ENCODE data around the genes TNRC6C, TMC8 and SYNGR2.

DNA sequence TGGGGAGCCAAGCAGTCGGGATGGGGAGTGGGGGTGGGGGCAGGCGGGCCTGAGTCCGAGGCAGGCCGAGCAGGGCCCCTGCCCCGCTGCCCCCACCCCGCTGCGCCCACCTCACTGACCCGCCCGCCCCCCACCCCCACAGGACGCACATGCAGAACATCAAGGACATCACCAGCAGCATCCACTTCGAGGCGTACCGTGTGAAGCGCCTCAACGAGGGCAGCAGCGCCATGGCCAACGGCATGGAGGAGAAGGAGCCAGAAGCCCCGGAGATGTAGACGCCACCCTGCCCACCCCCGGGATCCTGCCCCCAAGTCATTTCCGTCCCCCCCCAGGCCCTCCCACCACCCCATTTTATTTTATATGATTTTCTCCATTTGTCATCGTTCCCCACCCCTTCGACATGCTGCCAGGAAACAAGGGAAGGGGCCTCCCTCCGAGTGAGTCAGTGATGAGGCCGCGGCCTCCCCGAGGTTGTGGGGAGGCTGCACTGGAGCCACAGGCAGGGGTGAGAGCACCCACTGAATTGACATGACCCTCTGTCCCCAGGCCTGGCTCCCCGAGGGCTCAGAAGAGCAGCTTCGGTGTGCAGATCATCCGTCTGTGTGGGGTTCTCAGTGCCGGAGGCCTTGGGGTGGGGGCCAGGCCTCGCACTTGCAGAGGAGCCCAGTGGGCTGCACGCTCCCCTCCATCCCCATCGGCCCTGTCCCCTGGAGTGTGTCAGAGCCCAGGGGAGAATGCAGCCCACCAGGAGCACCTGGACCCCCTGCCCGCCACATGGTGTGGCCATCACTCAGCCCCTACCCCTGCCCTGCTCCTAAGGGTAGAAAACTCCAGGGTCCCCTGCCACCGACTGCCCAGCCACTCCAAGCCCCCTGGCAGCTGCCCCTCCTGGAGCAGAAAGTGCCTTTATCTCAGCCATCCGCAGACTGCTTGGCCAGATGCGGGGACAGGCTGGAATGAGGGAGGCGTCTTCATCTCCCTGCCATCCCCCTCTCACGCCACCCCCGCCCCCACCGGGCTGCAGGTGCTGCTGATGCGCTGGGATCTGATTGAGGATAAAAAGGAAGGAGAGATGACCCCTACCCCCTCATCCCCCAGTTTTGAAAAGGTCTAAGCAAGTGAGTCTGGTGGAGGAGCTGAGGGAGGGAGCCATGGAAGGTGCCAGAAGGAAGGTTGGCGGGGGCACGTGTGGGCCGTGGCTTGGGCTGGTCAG, 217.5 kb downstream of the SEPTIN9 start:
CAGE:
- cytosol, long polyA minus RNA, result start-site peak on the minus strand centred at position 292 of the sequence, 70 bp wide, 32 reads
- cytosol, long polyA plus RNA, result no peak
- long polyA plus RNA, result no peak
- nucleus, long polyA minus RNA, result no peak
- nucleus, long polyA plus RNA, result no peak

GRCh38 chr17:77784539-77784795, 174.0 kb upstream of the TNRC6C start:
CAGE:
- cytosol, long polyA minus RNA, result no peak
- cytosol, long polyA plus RNA, result no peak
- long polyA plus RNA, result no peak
- nucleus, long polyA minus RNA, result no peak
- nucleus, long polyA plus RNA, result no peak

GRCh38 chr17:77888333-77888720, 70.2 kb upstream of the TNRC6C start:
CAGE:
- cytosol, long polyA minus RNA, result no peak
- cytosol, long polyA plus RNA, result no peak
- long polyA plus RNA, result no peak
- nucleus, long polyA minus RNA, result no peak
- nucleus, long polyA plus RNA, result no peak

DNA sequence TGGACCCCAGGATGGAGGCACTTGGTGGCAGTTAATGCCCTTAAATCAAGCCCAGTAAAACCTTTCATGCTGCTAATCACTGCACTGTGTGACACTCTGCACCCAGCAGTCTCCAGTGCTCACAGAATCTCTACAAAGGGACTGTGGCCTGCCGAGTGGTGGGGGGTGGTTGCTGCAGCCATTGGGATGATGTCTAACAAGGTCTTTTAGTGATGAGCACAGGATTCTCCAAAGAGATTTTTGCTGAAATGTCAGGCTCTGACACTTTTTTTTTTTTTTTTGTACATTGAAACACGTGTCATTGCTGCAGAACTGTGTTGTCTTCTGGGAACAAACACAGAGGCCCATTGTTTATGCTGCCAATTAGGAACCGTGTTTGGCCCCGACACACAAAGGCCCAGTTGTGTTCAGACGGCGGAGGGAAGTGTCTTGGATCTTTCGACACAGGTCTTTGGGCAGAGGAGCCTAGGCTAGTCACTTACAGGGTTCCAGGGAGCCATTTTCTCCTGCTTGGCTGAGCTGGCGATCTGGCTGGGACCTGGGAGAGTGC, 16.2 kb upstream of the TNRC6C start:
CAGE:
- cytosol, long polyA minus RNA, result no peak
- cytosol, long polyA plus RNA, result no peak
- long polyA plus RNA, result no peak
- nucleus, long polyA minus RNA, result no peak
- nucleus, long polyA plus RNA, result no peak

DNA sequence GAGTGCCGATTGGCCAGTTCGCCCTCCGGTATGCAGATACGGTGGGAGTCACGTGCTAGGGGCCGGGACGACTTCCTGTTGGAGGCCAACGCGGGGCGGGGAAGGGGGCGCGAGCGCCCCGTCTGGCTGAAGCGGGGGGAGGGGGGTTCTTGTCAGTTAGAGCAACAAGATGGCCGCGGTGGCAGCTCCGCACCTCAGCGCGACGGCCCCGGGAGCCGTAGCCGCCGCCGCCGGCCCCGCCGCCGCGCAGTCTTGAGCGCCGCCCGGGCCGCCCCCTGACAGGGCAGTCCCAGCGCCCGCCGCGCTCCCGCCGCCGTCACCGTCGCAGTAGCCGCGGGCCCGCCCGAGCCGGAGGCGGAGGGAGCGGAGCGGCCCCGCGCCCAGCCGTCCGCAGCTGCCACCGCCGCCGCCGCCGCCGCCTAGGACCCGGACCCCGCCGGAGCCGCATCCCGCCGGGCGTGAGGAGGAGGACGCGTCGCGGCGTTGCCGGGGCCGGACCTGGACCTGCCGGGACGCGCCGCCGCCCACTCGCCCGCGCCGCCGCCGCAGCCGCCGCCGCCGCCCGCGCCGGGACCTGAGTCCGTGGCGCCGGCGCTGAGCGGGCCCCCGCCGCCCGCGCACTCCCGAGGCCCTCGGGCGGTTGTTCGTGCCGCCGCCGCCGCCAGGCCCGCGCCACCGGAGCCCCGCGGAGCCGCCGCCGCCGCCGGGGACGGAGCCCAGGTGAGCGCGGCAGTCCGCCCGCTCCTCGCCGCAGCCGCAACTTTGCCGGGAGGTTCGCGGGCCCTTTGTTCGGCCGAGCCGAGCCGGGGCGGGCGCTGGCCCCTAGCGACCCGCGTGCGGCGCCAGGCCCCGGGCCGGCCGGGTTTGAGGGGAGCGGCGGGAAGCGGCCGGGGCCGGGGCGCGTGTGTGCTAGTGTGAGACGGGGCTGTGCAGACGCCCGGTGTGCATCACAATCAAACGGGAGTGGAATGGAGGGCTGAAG, at the start of gene TNRC6C:
Gene TNRC6C, plus strand, starts transcription at position 155 of the 982 bp plus-strand sequence.
CAGE:
- cytosol, long polyA minus RNA, result no peak
- cytosol, long polyA plus RNA, result no peak
- long polyA plus RNA, result no peak
- nucleus, long polyA minus RNA, result no peak
- nucleus, long polyA plus RNA, result no peak

DNA sequence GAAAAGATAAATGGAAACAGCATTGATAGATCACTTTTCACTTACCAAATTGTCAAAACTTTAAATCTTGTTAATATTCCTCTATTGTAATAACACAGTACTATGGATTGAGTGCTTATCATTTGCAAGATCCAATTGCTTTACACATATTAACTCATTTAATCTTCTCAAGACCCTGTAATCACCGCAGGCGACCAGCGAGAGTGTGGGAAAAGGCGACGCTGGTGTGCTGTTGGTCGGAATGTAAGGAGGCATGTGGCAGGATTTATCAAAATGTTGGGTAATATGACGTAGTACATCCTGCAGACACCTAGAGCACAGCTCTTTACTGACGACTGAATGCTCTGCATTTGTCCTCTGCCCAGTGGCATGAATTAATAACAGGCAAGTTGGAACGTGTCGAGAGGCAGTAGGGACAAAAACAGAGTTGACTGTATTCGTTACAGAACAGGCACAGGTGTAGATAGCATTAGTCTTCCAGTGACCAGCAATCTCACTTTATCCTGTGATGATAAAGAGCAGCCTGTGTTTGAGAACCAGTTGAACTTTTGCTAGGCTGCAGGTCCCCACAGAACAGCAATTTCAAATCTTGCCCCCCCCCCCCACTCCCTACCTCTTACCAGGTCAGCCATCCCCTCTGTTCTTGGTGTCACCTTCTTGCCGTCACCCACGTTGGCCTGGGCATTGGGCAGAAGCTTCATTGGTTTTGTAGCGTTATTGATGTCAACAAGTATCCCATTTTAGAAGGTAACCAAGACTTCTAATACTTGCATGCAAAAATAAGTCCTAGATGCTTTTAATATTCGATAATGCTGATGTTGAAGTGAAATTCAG, 80.4 kb downstream of the TNRC6C start:
CAGE:
- cytosol, long polyA minus RNA, result no peak
- cytosol, long polyA plus RNA, result no peak
- long polyA plus RNA, result no peak
- nucleus, long polyA minus RNA, result no peak
- nucleus, long polyA plus RNA, result no peak

DNA sequence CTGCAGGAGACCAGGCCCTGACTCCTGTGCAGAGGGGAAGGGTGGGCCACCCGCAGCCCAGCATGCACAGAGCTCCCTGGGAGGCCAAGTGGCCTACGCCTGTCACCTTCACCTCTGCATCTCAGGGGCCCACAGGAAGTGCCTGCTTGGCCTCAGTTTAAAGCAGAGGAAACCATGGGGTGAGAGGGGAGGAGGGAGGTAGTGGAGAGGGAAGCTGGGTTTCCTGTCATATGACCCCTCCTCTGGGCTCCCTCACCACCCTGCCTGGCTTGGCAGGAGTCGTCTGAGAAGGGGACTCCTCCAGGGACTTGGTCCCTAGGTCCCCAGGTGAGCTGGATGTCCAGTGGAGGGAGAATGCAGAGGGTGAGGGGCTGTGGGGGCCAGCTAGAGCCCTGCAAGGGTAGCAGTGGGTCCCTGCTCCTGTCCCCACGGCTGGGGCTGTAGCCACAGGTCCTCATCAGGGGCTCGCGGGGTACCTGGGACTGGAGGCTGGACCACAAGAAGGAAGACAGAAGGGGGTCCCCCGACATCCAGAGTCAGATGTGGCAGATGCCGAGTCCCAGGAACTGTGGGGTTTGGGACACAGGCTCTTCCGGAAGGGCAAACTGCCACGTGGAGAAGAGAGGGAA, at the start of gene TMC8:
Gene TMC8, plus strand, starts transcription at position 247 of the 629 bp plus-strand sequence.
CAGE:
- cytosol, long polyA minus RNA, result no peak
- cytosol, long polyA plus RNA, result no peak
- long polyA plus RNA, result no peak
- nucleus, long polyA minus RNA, result no peak
- nucleus, long polyA plus RNA, result no peak

GRCh38 chr17:78138941-78139548, 7.1 kb upstream of the C17orf99 start:
CAGE:
- cytosol, long polyA minus RNA, result no peak
- cytosol, long polyA plus RNA, result no peak
- long polyA plus RNA, result no peak
- nucleus, long polyA minus RNA, result no peak
- nucleus, long polyA plus RNA, result no peak

CAGE:
- cytosol, long polyA minus RNA, result no peak
- cytosol, long polyA plus RNA, result no peak
- long polyA plus RNA, result start-site peak on the plus strand at chr17:78168590-78168623, 39 and 48 reads in 2 replicates
- nucleus, long polyA minus RNA, result start-site peak on the plus strand at chr17:78168545-78168617, 31 reads
- nucleus, long polyA plus RNA, result start-site peak on the plus strand at chr17:78168549-78168600, 340 and 126 reads in 2 replicates
Observed at GRCh38 chr17:78168134-78169370, at the start of gene SYNGR2. Gene SYNGR2, plus strand, starts transcription at chr17:78168581.

DNA sequence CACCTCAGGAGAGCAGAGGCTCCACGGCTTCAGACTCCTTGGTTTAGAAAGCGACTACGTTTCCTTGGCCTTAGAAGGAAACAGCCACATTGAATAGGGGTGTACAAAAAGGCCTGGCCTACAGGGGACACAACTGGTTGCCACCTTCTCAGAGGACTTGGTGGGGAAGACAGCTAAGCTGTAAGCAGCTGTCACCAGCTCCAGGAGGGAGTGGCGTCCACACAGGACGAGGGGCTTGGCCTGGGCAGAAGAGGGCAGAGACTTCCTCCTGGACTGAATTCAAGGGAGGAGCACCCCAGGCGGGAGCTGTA, 569 bp downstream of the TK1 start:
CAGE:
- cytosol, long polyA minus RNA, result no peak
- cytosol, long polyA plus RNA, result no peak
- long polyA plus RNA, result no peak
- nucleus, long polyA minus RNA, result no peak
- nucleus, long polyA plus RNA, result no peak

DNA sequence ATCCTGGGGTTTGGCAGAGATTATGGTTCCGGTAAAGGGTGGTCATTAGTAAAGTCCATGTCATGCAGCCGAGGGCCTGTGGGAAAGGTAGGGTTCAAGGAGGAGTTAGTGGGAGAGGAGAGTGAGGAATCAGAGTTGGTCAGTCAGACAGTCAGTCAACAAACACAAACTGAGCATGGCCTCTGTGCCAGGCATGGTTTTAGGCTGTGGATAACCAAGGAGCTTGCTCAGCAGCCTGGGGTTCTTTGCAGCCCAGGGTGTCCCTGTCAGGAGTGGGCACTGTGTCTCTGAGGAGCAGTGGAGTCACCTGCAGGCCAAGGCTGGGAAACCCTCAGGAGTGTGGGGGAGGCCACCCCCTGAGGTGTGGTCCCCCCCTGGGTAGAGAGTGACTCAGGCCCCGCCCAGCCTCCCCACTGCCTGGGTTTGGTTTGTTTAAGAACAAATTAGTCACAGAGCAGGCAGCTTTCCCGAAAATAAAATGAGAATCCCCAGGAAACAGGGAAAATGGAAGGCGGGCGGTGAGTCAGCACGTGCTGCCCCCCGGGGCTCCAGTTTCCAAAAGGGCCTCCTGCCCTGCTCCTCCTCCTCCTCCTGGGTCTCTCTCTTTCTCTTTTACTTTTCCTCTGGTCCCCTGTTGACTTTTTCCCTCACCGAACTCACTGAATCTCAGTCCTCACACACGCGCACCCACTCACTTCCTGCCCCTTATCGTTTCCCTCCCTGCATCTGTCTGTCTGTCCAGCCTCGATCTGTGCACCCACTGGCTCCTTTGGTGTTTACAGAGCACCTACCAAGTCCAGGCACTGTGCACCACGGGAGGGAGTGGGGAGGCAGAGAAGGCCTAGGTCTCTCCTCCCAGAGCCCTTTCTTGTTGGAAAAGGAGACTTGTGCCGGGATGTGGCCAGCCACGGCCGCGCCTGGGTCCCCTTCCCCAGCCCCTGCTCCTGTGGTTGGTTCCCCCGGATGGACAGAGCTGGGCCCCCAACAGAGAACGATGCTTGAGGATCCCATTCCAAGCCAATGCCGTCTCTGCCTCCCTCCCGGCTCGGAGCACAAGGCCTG, 44.3 kb downstream of the SOCS3 start:
CAGE:
- cytosol, long polyA minus RNA, result no peak
- cytosol, long polyA plus RNA, result no peak
- long polyA plus RNA, result no peak
- nucleus, long polyA minus RNA, result no peak
- nucleus, long polyA plus RNA, result no peak

DNA sequence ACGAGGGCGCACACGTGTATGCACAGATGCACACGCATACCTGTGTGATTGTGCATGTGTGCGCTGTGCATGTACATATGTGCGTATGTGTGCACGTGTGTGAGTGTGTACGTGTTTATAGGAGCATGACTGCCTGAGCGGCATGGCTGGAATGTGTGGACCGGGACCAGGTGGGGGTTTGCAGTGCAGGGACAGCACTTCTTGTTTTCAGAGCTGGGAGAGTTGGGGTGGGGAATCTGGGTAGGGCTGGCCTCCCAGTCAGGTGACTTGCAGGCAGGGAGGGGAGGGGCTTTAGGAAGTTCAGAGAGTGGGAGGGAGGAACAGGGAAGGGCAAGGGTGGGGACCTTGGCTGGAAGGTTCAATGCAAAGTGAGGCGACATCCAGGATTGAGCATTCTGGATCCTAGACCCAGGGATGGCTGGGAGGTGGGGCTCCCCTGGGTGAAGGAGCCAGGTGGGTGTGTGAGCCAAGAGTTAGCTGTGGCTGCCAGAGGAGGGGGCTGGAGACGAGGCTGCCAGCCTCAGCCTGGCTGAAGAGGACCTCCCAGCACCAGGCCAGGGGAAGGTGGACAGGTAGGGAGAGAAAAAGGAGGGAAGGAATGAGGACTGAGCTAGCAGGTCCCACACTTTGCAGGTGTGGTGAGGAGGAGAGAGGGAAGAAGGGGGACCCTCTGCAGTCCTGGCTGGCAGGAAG, 42.3 kb downstream of the SOCS3 start:
CAGE:
- cytosol, long polyA minus RNA, result no peak
- cytosol, long polyA plus RNA, result no peak
- long polyA plus RNA, result no peak
- nucleus, long polyA minus RNA, result no peak
- nucleus, long polyA plus RNA, result no peak

CAGE:
- cytosol, long polyA minus RNA, result no peak
- cytosol, long polyA plus RNA, result no peak
- long polyA plus RNA, result no peak
- nucleus, long polyA minus RNA, result no peak
- nucleus, long polyA plus RNA, result no peak
Observed at GRCh38 chr17:78337283-78338056, 22.4 kb downstream of the SOCS3 start.

GRCh38 chr17:78356736-78357791, 2.8 kb downstream of the SOCS3 start:
CAGE:
- cytosol, long polyA minus RNA, result start-site peak on the minus strand at chr17:78357028-78357037, 12 reads
- cytosol, long polyA plus RNA, result no peak
- long polyA plus RNA, result no peak
- nucleus, long polyA minus RNA, result no peak
- nucleus, long polyA plus RNA, result start-site peak on the plus strand at chr17:78356814-78356858, 12 and 27 reads in 2 replicates

DNA sequence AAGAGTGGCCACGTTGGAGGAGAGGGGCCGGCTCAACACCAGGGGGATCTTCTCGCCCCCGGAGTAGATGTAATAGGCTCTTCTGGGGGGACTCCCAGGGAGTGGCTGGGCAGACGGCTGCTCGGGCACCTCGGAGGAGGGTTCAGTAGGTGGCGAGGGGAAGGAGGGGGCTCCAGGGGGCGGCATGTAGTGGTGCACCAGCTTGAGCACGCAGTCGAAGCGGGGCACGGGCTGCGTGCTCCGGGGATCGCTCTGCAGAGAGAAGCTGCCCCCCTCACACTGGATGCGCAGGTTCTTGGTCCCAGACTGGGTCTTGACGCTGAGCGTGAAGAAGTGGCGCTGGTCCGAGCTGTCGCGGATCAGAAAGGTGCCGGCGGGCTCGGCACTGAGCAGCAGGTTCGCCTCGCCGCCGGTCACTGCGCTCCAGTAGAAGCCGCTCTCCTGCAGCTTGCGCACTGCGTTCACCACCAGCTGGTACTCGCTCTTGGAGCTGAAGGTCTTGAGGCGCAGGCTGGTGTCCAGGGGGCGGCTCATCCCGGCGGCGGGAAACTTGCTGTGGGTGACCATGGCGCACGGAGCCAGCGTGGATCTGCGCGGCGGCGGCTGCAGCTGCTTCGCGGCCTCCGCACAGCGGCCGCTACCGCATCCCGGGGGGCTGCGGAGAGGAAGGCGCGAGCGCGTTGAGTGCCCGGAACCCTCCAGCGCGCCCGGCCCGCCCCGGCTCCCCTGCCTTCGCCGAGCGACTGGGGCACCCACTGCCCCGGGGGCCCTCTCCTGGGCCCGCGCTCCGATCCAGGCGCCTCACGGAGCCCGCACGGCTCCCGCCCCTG, 1.1 kb downstream of the SOCS3 start:
CAGE:
- cytosol, long polyA minus RNA, result no peak
- cytosol, long polyA plus RNA, result no peak
- long polyA plus RNA, result no peak
- nucleus, long polyA minus RNA, result no peak
- nucleus, long polyA plus RNA, result no peak

DNA sequence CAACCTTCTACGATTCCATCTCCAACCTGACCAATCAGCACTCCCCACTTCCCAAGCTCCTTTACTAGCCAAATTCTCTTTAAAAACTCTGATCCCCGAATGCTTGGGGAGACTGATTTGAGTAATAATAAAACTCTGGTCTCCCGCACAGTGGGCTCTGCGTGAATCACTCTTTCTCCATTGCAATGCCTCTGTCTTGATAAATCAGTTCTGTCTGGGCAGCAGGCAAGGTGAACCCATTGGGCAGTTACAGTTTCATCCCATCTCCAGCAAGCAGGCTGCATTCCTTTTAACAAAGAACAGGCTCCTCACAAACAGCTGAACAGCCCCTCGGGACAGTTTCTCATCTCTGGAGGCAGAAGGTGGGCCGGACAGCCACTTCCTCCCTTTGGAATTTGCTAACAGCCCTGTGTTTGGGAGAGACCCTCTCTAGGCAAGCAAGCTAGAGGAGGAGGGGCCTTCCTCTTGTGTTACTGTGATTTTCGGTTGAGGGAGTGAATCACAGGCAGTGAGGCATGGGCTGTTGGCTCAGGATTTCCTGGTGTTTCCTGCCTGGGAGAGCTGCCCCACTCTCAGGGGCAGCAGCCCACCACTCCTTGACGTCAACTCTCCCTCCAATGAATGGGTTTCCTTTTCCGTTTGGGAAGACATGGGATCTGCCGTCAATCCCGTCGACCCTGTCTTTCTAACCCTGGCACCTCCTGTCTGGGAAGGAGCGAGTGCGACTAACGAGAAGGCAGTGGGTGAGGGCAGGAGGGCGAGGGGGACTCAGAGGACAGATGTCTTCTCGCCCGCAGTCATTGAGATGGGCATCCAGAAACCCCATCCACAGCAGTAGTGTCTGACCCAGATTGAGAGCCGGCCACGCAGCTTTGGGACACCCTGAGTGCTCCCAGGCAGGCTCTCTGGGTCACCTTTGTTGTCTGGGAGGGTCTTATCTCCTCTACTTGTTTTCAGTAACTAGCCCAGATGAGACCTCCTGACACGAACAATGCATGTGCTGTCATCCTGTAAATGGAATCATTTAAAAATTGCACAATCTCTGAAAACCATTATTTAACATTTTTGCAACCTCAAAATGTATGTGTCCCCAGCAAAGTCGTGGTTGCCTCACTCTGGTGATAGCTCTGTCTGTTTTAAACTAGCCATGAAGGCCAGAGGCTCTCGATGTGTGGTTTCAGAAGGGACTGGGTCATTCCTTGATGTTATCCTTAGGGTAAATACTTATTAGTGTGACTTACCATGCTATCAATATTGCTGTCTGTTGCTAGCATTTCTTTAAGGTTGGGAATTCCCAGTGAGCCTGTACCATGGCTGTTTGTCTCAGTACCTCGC, 3.5 kb upstream of the PGS1 start:
CAGE:
- cytosol, long polyA minus RNA, result no peak
- cytosol, long polyA plus RNA, result no peak
- long polyA plus RNA, result no peak
- nucleus, long polyA minus RNA, result no peak
- nucleus, long polyA plus RNA, result no peak

DNA sequence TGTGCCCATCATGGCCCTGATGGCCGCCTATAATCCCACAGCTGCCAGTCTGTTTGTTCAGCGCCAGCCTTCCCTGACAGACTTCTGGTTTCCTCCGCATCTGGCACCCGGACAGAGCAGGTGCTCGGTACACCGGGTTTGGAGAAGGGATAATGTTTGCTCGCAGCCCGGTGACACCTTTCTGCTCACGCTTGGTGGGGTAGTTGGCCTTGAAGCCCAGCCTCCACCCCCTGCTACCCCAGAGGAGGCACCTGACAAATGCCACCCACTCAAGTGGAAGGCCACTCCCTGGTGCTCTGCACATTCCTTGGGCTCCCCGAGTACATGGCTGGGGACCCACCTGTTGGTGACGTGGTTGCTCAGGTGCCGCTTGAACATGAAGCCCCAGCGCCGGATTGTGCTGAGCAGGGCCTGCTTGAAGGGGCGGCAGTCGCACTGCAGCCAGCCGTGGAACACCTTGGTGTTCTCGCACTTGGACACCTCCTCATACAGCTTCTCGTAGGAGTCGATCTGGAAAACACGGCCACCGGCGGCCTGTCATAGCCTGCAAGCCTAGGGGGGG, 47.1 kb downstream of the DNAH17 start:
CAGE:
- cytosol, long polyA minus RNA, result no peak
- cytosol, long polyA plus RNA, result no peak
- long polyA plus RNA, result no peak
- nucleus, long polyA minus RNA, result no peak
- nucleus, long polyA plus RNA, result no peak

CAGE:
- cytosol, long polyA minus RNA, result no peak
- cytosol, long polyA plus RNA, result no peak
- long polyA plus RNA, result no peak
- nucleus, long polyA minus RNA, result no peak
- nucleus, long polyA plus RNA, result no peak
Observed at GRCh38 chr17:78563590-78563882, 13.7 kb downstream of the DNAH17 start.

GRCh38 chr17:78588509-78588997, 11.4 kb upstream of the DNAH17 start:
CAGE:
- cytosol, long polyA minus RNA, result no peak
- cytosol, long polyA plus RNA, result no peak
- long polyA plus RNA, result no peak
- nucleus, long polyA minus RNA, result no peak
- nucleus, long polyA plus RNA, result no peak

GRCh38 chr17:78597852-78598296, 20.7 kb upstream of the DNAH17 start:
CAGE:
- cytosol, long polyA minus RNA, result no peak
- cytosol, long polyA plus RNA, result no peak
- long polyA plus RNA, result no peak
- nucleus, long polyA minus RNA, result no peak
- nucleus, long polyA plus RNA, result no peak